Breast (tissue), 4 donors: ENCODE measurements around a stretch of chr17.

- PRO-cap, 3 experiments, result no peak in any of the 3 experiments
- RRBS, result no CpG with 5 or more reads among the region's 12 CpGs
These were observed 175.0 kb downstream of the USP22 start for GRCh38 chr17:20867728-20868391.

DNA sequence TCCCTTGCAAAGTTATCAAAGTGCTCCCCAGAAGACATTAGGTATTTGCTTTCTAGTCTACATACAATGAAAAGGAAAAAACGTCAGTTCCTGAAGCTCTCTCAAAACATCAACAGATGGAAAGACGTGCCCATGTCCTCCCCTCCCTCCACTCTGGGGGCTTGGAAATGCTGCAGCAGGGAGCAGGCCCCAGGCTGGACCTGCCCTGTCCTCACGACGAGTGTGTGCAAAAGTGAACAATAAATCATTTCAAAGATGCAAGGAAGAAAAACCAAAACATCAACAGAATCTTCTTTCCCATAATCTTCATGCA lies 118.5 kb downstream of the USP22 start:
- PRO-cap, 3 experiments, result no peak in any of the 3 experiments
- RRBS, result no CpG with 5 or more reads among the region's 4 CpGs

GRCh38 chr17:20955930-20956382 lies 86.9 kb downstream of the USP22 start:
- PRO-cap, 3 experiments, result no peak in any of the 3 experiments
- RRBS, result no CpG with 5 or more reads among the region's 5 CpGs

GRCh38 chr17:20979416-20980009 lies 63.3 kb downstream of the USP22 start:
- PRO-cap, 3 experiments, result no peak in any of the 3 experiments
- RRBS, result no CpG with 5 or more reads among the region's 7 CpGs

- PRO-cap, 3 experiments, result no peak in any of the 3 experiments
- RRBS, result no CpG with 5 or more reads among the region's 21 CpGs
These were observed 43.5 kb downstream of the USP22 start for GRCh38 chr17:20998951-21000107.

- PRO-cap, 3 experiments, result no peak in any of the 3 experiments
- RRBS, result no CpG with 5 or more reads among the region's 7 CpGs
These were observed 25.9 kb downstream of the USP22 start for GRCh38 chr17:21016937-21017333.

- PRO-cap, 3 experiments, result no peak in any of the 3 experiments
- RRBS, result no CpG with 5 or more reads among the region's 6 CpGs
These were observed 14.2 kb downstream of the DHRS7B start for GRCh38 chr17:21140997-21141411.

DNA sequence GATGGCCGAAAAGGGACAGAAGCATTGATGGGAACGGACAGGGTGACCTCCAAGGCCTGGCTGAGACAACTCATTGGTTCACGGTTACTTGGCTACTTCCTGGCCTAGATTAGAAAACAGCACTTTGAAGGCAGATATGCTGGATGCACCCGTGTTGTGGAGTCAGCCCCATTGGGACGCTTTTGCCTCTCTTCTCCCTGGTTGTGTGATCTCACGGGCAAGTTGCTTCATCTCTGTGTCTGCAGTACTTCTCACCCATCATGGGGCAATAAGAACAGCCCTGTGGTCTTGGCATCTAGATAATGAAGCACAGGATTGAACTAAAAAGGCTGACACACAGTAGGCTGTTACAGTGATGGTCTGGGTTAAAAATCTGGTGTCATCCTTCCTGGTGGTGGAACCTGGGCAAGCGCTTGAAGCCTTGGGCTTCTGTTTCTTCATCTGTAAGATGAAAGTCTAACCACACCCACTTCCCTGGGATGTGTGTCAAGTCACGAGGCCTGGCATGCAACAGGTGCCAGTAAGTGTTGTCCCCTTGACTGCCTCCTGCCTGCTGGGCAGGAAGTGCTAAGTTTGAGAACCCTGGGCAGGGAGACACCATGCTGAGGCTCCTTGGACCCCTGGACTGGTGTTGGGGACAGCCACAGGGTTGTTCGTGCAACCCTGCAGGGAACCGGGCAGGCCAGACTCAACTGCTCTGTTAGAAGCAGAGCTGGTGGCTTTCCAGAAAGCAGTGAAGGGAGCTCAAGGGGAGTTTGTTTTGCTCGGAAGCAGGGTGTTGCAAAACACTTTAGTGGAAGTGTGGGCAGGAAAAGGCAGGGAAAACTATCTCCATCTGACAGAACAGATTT lies 6.0 kb upstream of the MAP2K3 start:
- PRO-cap, 3 experiments, result no peak in any of the 3 experiments
- RRBS, result no CpG with 5 or more reads among the region's 11 CpGs

DNA sequence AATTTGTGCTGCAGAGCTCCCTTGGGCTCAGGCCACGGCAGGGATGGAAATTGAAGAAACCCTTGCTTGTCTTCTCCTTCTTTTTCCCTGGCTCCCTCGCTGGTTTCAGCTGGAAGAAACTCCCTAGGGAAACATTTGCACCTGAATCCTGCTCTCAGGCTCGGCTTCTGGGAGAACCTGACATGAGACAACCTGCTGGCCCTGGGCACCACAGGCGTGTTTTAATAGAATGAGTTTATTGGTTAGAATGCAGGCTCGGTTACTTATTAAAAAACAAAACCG lies 37.8 kb downstream of the MAP2K3 start:
- PRO-cap, 3 experiments, result no peak in any of the 3 experiments
- RRBS, result no CpG with 5 or more reads among the region's 6 CpGs

DNA sequence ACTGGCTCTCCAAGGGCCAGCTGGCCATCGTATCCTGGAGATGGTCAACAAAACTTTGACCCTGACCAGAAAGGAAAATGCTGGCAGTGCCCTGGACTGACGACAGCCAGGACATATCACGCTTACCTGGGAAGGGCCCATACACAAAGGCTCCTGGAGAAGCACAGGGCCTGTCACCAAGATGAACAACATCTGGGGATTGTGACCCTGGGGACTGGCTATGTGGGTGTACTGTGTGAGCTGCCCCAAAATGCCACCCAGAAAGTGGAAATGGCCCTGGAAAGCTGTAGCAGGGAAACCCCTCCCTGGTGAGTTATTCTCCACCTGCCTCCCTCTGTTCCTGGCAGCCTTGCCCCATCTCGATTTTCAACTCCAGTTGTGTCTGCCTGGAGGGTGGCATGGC lies 117.6 kb upstream of the KCNJ18 start:
- PRO-cap, 3 experiments, result no peak in any of the 3 experiments
- RRBS, result no CpG with 5 or more reads among the region's 4 CpGs

DNA sequence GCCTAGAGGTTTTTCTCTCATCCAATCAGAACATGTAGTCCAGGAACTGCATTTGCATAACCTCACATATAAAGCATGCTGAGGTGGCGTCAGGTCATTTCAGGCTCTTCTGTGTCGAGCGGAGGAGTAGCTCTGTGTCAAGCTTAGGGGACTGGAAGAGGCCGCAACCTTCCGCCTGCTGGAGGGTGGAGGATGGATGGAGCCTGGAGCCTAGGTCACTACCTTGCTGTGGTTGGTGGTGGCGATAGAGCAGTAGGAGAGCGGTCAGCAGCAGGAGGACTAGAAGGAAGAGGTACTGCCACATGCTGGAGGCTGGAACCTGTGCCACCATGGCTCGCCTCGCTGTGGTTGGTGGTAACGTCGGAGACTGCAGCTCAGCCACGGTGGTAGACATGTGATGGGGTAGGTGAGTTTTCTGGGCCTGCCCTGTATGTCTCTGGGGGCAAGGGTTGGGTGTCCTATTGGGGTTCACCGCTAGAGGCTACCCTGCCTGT lies 79.5 kb upstream of the KCNJ18 start:
- PRO-cap, 3 experiments, result no peak in any of the 3 experiments
- RRBS, result no CpG with 5 or more reads among the region's 13 CpGs

GRCh38 chr17:21674203-21674854 lies 18.0 kb upstream of the KCNJ18 start:
- PRO-cap, 3 experiments, result no peak in any of the 3 experiments
- RRBS, result no CpG with 5 or more reads among the region's 48 CpGs

DNA sequence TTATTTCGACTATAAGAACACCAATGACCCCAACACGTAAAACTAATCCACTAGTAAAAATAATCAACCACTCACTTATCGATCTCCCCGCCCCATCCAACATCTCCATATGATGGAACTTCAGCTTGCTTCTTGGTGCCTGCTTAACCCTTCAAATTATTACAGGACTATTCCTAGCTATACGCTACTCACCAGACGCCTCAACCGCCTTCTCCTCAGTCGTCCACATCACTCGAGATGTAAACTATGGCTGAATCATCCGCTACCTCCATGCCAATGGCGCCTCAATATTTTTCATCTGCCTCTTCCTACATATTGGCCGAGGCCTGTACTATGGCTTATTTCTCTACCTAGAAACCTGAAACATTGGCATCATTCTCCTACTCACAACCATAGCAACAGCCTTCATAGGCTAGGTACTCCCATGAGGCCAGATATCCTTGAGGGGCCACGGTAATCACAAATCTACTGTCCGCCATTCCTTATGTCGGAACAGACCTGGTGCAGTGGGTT lies 827.3 kb downstream of the KCNJ18 start:
- PRO-cap, 3 experiments, result no peak in any of the 3 experiments
- RRBS, result no CpG with 5 or more reads among the region's 15 CpGs

- PRO-cap, 3 experiments, result no peak in any of the 3 experiments
- RRBS, result no CpG with 5 or more reads among the region's 3 CpGs
These were observed 37.8 kb upstream of the WSB1 start for GRCh38 chr17:27256170-27256469.

DNA sequence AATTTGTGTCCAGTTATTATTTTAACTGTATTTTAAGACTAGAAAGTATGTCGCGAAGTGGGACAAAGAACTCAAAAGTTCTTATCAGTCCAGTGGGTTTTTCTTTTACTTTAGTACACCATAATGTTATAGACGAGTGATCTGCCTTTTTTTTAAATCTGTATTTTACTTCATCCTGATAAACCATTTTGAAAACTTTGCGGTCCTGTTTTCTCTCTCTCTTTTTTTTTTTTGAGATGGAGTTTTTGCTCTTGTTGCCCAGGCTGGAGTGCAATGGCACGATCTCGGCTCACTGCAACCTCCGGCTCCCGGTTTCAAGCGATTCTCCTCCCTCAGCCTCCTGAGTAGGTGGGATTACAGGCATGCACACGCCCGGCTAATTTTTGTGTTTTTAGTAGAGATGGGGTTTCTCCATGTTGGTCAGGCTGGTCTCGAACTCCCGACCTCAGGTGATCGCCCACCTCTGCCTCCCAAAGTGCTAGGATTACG lies 1.8 kb downstream of the WSB1 start:
- PRO-cap, 3 experiments, result no peak in any of the 3 experiments
- RRBS, result no CpG with 5 or more reads among the region's 15 CpGs

DNA sequence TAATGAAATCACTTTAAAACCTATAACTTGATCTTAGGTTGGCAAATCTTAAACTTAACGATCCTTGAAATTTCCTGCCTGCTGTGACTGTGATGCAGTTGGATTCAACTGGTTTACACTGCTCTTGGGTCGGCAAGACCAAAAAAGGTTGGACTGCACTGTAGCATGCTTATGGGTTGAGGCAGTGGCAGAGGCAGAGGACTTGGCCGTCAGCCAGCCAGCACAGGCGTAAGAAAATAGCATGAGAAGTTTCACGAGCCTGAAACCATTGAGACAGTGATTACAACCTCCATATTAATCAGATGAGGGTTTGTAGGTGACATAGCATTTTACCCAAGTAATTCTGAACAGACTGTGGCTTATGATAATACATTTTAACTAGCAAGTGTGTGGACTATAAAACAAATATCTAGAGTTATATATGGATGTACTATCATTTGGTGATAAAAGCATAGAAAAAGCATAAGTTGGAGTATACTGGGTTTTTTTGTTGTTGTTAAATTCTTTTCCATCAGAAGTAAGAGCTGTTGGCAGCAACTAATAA lies 21.5 kb downstream of the WSB1 start:
- PRO-cap, 3 experiments, result no peak in any of the 3 experiments
- RRBS, result no CpG with 5 or more reads among the region's 5 CpGs

DNA sequence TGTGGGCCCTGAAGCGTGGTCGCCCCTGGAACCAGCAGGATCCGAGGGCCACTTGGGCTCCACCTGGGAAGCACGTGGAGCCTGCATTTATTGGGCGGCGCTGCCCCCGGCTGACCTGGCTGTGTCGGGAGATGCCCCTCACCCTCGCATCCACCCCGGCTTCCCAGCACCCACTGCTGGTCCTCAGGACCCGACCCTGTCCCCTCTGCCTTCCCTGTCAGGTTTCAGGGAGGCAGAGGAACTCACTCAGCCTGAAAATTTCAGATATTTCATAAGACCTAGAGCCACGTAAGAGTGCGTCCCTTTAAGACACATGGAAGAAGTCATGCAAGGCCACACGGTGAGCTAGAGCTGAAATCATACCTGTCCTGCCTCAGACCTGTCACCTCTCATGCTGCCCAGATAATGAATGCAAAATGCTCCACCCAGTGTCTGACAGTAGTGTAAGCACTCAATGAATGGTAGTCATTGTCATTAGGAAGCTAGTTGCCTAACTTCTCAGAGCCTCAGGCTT lies 60.4 kb downstream of the WSB1 start:
- PRO-cap, 3 experiments, result no peak in any of the 3 experiments
- RRBS, result 5% methylated on average over 4 of the region's 14 CpGs

DNA sequence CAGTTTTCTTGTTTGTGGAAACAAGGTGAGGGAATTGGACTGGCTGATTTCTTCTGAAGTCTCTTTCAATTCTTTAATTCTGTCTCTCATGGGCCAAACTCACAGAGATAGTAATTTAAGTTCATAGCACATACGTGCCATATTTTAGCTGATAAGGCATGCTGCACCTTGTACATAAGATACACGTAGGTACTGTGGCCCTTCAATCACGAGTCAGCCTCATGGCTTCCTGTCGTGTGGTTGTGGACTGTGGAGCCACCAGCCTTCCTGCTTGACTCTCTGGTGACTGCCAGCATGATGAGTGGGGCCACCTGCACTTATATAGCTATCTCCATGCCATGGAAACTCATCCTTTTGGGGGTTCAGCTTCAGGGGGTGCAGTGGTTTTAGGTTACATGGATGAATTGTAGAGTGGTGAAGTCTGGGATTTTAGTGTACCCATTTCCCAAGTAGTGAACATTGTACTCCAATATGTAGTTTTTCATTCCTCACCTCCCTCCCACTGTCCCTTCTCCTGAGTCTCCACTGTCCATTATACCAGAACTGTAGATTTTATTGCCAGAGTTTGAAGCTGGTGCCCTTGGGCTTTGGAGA lies 25.2 kb downstream of the KSR1 start:
- PRO-cap, 3 experiments, result no peak in any of the 3 experiments
- RRBS, result no CpG with 5 or more reads among the region's 4 CpGs

DNA sequence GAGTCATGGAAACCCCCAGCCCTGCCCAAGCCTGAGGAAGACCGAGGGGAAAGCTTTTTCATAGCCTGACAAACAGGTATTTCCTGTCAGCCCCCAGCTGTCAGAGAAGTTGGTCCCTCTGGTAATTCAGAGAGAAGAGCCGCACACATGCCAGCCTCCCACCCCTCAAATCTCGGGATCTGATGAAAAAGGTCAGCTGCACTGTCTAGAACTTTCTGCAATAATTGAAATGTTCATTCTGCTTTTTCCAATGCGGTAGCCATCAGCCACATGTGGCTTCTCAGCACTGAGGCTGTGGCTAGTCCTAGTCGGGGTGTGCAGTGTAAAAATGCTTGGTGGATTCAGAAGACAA lies 50.5 kb downstream of the KSR1 start:
- PRO-cap, 3 experiments, result no peak in any of the 3 experiments
- RRBS, result no CpG with 5 or more reads among the region's 5 CpGs

DNA sequence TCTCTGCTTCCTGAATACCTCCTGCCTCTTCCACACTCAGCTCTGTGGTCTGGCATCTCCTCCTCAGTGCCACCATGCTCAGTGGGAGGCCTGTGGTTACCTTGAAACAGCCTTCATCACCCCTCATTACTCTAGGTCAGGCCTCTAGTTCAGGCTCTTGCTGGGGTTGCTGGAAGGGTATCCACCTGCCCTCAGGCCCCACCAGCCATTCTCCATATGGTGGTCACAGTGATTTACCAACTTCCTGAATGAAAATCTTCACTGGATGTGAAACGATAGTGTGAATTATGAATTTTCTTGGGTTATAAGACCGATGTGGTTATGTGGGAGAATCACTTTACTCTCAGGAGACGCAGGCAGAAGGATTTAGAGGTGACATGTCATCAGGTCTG lies 5.0 kb downstream of the LYRM9 start:
- PRO-cap, 3 experiments, result no peak in any of the 3 experiments
- RRBS, result no CpG with 5 or more reads among the region's 3 CpGs